NCI-H460 (cell line): ENCODE data around the gene ARHGEF26.

DNA sequence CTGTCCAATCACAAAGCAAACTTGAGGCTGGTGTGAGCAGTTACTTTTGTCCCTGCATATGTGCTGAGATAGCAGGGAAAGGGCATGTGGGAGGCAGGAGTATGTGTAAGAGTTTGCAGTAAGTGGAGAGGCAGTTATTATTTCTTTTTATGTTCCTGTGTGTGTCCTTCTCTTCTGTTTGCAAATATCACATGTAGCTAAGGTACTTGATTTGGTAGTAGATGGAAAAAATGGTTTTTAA, 16.0 kb downstream of the GPR87 start:
RAMPAGE:
- cytosol, long total RNA, result no peak
- long total RNA, result no peak
- nucleus, long total RNA, result no peak

GRCh38 chr3:151832452-151832767, 18.5 kb downstream of the AADAC start:
RAMPAGE:
- cytosol, long total RNA, result no peak
- long total RNA, result no peak
- nucleus, long total RNA, result no peak

RAMPAGE:
- cytosol, long total RNA, result no peak
- long total RNA, result no peak
- nucleus, long total RNA, result no peak
These were observed 16.3 kb downstream of the SUCNR1 start for GRCh38 chr3:151889816-151890090.

GRCh38 chr3:151901318-151901679, 27.9 kb downstream of the SUCNR1 start:
RAMPAGE:
- cytosol, long total RNA, result no peak
- long total RNA, result no peak
- nucleus, long total RNA, result no peak

GRCh38 chr3:152192034-152192523, 76.7 kb upstream of the MBNL1 start:
RAMPAGE:
- cytosol, long total RNA, result no peak
- long total RNA, result no peak
- nucleus, long total RNA, result no peak

RAMPAGE:
- cytosol, long total RNA, result no peak
- long total RNA, result no peak
- nucleus, long total RNA, result no peak
These were observed 69.4 kb upstream of the MBNL1 start for GRCh38 chr3:152199188-152199912.

GRCh38 chr3:152201023-152201557, 67.6 kb upstream of the MBNL1 start:
RAMPAGE:
- cytosol, long total RNA, result no peak
- long total RNA, result no peak
- nucleus, long total RNA, result no peak

DNA sequence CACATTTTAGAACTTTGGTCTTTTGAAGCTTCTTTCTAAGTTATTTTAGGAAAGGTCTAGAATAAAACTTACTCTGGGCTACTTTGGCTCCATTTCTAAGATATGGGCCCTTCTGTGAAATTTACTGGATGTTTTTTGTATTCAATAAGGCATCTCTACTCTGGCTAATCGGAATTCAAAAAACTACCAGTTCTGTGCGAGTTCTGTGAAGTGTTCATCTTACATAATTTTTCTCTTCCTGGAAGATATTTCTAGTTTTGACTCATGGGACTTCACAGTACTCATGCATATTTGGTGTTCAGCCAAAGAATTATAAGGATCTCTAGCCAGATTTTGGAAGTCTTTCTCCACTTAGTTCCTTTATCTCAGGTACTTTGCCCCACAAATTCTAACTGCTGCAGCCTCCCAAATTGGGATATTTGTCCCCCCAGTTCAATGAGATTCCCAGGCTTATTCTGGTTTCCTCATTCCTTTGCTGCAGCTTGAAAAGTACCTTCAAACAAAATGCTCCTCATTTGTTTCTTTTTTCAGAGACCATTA, 46.4 kb upstream of the MBNL1 start:
RAMPAGE:
- cytosol, long total RNA, result no peak
- long total RNA, result no peak
- nucleus, long total RNA, result no peak

RAMPAGE:
- cytosol, long total RNA, result no peak
- long total RNA, result no peak
- nucleus, long total RNA, result no peak
These were observed 9.3 kb upstream of the MBNL1 start for GRCh38 chr3:152259394-152259780.

GRCh38 chr3:152269772-152270559, 1.2 kb downstream of the MBNL1 start:
RAMPAGE:
- cytosol, long total RNA, result no peak
- long total RNA, result no peak
- nucleus, long total RNA, result no peak

GRCh38 chr3:152295294-152296632, 27.0 kb downstream of the MBNL1 start:
RAMPAGE:
- cytosol, long total RNA, result no peak
- long total RNA, result no peak
- nucleus, long total RNA, result no peak

DNA sequence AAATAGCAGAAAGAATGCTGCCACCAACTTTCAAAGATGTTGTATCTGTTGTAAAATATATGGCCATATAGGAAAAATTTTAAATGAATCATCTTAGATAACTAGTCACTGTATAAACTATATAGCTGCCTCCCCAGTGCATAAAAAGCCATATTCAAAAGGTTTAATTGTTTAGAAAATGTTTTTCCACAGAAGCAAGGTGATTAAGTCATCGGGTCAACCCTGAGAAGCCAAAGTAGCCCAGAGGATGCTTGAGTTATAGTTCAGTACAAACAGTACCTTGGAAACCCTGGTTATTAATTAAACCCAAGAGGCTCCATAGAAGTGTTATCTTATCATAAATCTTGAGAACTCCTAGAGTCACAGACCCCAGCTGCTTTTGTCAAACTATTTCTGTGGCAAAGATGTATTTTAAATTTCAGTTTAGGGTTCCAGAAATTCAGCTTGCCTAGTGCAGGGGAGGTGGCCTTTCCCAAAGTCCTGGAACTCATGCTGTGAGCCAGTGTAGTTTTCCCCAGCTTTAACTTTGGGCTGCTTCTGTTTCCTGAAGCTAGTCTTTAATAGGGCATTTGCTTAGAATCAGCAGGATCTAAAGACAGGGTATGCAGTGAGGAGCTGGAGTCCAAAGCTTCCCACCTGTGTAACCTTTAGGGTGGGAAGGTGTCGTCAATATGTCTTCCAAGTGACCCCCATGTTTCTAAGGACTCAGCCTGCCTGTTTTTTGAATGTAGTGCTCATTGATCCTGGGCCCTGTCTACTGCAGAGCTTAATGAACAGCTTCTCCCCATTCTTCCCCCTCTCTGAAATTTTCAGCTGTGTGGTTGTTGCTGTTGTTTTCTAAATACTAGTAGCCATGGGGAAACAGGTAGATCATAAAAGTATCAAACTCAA, 39.4 kb downstream of the MBNL1 start:
RAMPAGE:
- cytosol, long total RNA, result no peak
- long total RNA, result no peak
- nucleus, long total RNA, result no peak

GRCh38 chr3:152376610-152377314, 108.0 kb downstream of the MBNL1 start:
RAMPAGE:
- cytosol, long total RNA, result no peak
- long total RNA, result no peak
- nucleus, long total RNA, result no peak

DNA sequence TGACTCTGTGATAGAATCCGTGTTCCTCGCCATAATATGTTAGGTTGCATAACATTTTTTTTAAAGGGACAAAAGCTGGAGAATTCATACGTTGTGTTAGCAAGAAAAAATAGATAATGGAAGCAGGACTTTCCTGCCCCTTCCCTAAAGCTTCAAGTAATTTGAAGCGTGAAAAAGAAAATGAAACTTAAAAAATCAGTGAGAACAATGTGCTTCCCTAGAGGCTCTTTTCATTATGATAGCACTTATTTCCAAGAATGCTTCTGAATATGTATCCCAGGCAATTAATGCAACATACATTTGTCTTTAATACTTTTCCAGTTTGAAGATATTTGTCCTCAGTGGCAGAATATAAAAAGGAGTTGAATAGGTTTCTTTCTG, 113.6 kb downstream of the MBNL1 start:
RAMPAGE:
- cytosol, long total RNA, result no peak
- long total RNA, result no peak
- nucleus, long total RNA, result no peak

GRCh38 chr3:152406205-152407192, 137.8 kb downstream of the MBNL1 start:
RAMPAGE:
- cytosol, long total RNA, result no peak
- long total RNA, result no peak
- nucleus, long total RNA, result no peak

RAMPAGE:
- cytosol, long total RNA, result no peak
- long total RNA, result no peak
- nucleus, long total RNA, result no peak
These were observed 4.2 kb downstream of the RAP2B start for GRCh38 chr3:153166261-153166660.

RAMPAGE:
- cytosol, long total RNA, result no peak
- long total RNA, result no peak
- nucleus, long total RNA, result no peak
These were observed 127.4 kb downstream of the RAP2B start for GRCh38 chr3:153289411-153289877.

DNA sequence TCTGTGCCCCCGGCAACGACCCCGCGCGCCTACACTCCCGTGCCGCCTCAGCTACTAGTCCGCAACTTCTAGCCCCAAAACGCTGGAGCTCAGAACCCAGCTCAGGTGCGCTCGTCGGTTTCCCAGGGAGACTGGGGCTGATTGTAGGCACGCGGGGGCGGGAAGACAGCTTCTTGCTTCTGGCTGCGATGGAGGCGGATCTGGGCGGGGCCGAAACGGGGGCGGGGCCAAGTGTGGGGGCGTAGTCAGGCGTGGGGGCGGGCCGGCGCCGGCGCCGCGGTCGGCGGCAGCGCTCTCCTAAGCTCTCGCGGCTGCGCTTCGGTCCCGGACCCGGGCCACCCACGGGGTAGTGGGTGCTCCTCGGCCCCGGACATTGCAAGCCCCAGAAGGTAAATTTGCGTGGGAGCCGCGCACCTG, at the start of gene ARHGEF26:
TSS of gene ARHGEF26 (plus strand) at position 260 of the 417 bp plus-strand sequence.
RAMPAGE:
- cytosol, long total RNA, result no peak
- long total RNA, result no peak
- nucleus, long total RNA, result start-site peak on the minus strand centred at position 198 of the sequence, 34 bp wide, 34 and 14 reads in 2 replicates; start-site peak on the plus strand centred at position 276 of the sequence, 77 bp wide, 48 and 24 reads in 2 replicates

GRCh38 chr3:154125694-154126545, 4.7 kb downstream of the ARHGEF26 start:
RAMPAGE:
- cytosol, long total RNA, result no peak
- long total RNA, result no peak
- nucleus, long total RNA, result no peak

DNA sequence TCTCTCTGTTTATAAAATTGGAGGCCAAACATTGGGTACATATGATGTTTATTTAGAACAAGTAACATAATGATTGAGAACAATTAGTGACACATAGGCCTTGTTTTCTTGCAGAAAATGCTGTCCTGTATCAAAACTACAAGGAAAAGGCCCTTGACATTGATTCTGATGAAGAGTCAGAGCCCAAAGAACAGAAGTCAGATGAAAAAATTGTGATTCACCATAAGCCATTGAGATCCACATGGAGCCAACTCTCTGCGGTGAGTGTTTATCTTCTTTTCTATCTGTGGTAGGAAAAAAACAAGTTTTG, 8.2 kb downstream of the ARHGEF26 start:
RAMPAGE:
- cytosol, long total RNA, result no peak
- long total RNA, result no peak
- nucleus, long total RNA, result no peak